Frontal cortex (tissue), 2 donors: ENCODE measurements around a stretch of chr18.

DNA sequence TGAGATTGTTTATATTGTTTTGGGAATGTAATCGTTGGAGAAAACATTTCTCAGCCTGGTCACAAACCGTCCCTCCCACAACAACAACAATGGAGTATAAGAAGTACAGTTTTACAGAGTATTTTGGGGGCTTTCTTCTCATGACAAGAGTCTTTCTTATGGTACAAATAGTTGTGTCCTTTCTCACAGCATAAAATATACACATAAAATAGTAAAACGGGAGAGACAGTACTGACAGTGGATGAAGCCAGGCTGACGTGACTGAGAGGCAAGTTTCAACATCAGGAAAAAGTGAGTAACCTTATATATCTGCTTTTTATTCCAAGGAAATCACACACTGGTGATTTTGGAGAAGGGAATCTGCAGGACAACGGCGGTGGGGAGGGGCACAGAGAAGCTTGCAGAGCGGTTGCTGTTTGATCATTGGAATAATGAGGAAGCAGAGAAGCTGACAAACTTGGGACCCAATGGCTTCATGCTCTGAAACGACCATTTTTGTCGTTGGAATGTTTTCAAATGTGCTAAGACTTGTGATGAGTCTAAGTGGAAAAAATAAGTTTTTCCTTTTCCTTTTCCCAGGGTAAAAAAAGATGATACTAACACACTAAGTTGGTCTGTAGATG lies 130.6 kb upstream of the ZNF236 start:
- RAMPAGE, long total RNA, result no peak

DNA sequence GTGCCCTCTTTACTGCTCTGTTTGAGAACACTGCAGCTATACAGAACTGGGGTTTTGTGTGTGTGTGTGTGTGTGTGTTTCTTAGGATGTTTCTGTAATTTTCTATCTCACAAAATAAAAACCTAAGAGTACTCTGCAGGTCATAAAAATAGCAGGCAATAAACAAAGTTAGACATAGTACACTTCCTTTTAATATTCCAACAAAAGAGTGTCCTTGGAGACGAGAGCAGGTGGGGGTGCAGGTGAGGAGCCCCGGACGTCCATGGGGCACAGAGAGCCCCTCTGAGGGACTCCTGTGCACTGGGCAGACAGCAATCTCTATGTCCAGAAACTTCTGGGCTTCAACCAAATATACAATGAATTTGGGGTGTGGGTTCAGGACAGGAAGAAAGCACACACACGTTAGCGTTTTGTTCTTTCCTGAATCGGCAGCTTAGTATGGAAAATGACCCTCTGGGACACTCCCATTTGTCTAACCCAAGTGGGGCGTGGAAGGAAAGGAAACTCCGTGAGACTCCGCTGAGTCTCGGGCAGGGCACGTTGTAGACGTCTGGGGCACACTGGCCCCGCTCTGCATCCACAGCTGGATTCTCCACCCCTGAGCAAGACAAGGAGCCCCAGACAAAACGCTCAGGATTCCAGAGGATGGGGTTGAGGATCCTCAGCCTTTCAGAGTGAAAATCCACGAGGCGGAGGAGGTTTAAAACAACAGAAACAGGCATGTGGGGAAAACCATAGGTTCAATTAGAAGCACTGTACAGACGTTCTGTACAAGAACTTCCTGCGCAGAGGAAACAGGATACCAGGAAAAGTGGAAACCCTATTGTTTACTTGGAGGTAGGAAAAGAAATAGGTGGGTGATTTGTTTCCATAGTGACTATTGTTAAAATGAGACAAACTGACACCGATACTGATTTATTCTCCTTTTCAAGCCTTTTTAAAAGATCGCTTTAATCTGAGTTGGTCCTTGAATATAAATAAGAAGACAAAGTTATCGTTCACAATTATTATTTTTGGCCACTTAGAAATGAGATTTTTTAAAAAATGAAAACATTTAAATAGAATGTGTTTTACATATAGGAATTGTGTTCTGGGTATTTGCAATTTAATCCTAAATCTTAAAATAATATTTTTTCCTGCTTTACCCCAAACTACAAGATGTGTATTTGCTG lies 125.0 kb upstream of the ZNF236 start:
- RAMPAGE, long total RNA, result no peak

DNA sequence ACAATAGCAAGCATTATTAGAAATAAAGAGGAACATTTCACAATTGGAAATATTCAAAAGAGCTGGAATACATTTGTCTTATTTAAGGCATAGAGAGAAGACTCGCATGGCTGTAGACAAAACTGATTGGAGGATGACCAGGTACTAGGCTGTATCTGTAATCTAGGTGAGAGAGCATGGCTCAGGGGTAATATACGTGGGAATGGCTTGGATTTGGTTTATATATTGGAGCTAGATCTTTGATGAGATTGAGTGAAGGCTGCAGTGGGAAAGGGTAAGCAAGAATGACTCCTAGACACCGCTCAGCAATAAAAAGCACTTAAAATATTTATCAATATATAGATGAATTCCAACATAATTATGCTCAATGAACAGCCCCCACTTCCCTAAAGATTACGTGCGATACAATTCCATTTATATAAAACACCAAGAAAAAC lies 1.4 kb upstream of the ZNF236 start:
- RAMPAGE, long total RNA, result no peak

- RAMPAGE, long total RNA, result no peak
Observed at GRCh38 chr18:76978538-76979463, 153.8 kb downstream of the MBP start.

DNA sequence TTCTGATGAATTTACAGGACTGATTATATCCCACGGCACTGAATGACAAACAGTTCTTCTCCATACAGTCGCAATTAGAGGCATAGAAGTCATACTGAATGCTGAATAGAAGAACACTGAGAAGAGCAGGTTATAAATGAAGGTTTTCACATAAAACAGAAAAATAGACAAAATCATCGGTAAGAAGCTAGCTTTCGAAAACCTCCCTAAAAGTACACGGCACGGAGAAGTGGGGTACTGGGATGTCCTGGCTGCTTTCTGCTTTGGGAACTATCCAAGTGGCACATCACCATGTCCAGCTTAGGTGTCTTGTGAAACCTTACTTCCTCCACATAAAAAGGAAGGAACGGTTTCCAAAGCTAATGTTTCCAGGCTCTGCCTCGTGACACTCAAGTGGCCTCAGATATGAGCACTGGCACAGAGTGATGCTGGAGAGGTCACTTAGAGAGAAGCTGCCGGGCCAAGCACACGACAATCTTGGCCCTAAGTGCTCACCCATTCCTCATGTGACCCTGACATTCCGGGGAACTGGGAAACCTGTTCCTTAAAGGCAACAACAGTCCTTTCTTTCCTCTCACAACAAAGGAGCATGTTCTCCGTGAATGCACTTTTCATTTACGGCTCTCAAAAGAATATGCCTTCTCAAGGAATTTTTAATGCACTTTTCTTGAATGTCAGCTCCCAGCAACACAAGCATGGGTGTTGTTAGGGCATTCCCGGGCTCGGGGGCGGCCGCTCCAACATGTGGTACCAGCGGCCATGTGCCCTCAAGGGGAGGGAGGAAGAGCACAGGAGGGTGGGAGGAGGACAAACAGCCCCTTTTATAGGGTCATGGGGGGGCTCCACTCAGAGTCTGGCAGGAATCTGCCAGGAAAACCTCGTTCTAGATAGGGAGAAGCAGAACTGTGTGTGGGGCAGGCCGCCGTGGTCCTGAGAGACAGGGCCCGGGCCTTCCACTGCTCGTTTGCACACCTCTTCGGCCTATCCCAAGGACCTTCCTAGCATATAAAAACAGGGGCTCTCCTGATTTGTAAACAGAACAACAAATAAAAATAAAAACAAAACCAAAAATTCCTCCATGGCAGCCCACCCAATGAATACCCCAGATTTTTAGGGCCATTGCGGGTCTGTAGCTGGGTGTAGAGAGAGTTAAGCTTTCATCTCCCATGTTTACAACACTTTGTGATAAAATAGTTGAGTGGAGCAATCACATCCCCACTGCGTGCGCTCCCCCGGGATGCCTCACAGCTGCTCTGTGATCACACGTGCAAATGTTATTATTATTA lies 118.6 kb downstream of the MBP start:
- RAMPAGE, long total RNA, result no peak

- RAMPAGE, long total RNA, result no peak
Observed at GRCh38 chr18:77062153-77063173, 70.1 kb downstream of the MBP start.

GRCh38 chr18:77064760-77065412 lies 67.7 kb downstream of the MBP start:
- RAMPAGE, long total RNA, result no peak

DNA sequence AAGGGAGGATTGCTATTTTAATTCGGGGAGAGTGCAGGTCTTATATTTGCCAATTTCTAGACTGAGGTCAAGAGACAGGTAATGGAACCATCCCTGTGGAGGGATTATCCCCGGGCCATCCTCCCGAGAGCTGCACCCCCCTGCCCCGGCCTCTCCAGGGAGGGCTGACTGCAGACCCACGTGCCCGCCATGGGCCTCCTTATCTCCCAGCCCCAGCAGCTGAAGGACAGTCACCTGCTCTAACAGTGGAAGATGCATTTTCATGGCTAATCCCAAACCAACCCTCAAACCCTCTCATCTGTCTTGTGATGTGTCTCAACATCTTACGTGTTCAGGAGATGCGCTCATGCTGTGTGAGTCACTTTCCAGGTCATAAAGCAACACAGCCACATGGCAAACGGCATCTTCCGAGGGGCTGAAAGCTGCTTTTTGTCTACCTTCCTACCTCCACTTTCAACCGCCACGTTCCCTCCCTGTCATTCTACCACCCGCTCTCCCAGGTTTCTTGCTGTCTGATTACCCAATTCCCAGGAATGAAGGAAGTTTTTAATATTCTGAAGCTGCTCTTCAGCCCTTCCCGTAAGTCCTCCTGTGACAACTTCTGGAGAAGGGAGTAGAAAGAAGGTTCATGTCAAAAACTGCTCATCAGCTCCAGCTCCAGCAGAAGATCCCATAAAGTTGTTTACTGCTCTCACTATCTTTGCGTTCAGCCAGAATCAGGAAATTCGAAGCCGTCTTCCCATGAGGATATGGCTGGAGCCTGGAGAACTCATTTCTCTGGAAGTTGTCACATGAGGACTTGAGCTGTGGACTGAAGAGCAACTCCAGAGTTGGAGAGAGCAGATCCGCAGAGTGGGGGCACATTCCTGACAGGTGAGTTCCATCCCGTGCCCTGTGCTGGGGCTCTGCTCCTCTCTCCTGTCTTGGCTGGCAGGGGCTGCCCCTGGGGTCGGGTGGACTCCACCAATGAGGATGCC lies 54.4 kb downstream of the MBP start:
- RAMPAGE, long total RNA, result no peak

DNA sequence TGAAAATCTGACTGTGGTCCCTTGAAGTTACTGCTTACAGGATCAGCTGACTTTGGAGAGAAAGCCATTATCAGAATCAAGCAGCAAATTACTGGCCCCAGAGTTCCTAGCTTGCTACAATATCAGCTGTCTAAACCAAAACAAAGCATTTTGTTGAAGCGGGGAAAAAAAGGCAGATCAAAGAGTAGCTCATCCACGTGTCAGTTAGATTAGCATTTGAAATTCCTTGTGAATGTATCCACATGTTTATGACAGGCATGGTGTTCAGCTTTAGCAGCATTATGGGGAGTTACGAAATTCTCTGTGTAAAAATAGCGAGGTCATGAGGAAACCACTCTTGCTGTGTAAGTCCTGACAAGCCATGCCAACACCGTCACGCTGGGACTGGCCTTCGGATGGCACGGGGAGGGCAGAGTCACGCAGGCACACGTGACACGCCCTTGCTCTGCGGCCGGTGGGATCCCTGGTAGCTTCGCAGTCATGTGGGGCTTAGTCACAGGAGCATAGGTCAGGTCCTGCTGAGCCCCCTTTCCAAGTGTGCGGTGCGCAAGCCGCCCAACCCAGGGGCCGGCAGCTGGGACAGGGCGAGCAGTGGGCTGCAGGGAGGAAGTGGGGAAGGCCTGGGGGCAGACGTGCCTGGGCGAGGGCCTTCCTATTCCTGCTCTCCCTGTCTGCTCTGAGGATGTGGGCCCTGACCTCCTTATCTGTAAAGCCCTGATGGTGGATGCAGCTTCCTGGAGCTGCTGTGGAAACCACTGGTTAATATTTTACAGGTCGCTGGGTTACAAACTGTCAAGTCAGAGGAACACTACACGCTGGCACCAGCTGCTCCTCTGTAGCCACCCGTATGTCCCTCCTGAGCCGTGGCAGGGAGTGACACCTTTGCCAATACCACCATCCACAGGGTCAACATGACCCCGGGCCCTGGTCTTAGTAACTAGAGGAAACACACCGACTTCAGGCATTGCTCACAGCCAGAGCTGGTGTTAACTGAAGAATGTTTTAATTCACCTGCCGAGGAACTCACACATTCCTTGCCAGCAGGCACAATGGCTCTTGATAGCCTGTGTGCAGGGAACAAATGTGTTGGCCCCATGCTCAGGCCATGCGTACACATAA lies 18.0 kb downstream of the MBP start:
- RAMPAGE, long total RNA, result no peak

DNA sequence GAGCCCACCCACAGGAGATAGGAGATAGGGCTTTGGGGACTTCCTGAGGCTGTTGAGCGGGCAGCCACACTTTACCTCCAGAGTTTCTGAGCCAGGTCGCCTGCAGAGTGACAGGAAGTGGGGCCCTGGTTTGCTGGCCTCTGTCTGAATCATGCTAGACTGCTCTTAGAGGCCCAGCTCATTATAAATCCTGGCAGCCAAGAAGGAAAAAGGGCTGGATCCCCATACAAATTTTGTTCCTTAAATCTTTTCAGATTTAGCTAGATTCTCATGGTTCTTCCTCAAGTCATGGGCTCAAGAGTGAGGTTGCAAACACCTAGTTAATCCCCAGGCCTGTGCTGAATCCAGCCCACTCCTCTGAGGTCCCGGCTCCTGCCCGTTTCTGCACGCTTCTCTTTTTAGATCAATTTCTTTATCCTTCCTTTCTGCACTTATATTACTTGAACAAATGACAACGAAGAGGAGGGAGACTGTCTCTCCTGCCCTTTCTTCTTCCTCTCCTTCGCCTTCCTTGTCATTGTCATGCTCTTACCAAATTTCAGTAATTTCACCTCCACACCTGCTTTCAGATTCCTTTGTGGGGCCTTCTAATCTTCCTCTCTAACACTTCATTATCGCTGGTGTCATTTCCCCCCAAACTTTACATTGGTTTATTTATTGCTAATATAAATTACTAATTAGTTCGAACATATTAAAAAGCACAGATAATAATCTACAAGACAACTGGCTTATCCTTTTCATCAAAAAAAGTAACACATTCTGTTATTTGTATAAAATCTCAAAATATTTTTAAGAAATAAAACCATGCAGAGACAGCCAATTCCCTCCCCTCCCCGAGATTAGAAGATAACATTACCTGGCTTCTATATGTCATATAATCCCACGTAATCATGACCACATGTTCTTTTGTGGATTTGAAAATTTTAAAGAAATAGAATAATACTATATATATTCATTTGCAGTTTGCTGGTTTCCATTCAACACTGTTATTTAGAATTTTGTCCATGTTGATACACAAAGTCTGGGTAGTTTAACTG lies 7.6 kb downstream of the MBP start:
- RAMPAGE, long total RNA, result no peak

DNA sequence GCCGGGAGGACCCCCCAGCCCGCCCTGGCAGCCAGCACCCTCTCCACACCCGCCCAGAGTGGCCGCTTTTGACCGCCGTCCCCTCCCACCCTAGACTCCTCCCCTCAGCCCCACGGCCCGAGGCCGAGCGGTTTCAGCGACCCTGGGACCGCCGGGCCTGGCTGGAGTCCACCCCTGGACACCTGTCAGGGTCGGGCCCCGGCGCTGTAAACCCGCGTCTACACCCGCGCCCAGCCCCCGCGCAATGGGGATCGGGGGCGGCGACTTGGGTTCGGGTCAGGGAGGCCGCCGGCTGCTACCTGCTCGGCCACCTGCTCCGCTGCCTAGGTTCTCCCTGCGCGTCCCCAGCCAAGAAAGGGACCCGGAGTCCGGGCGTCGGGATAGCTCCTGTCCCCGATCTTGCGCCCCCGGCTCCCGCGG lies 515 bp downstream of the MBP start:
- RAMPAGE, long total RNA, result no peak

DNA sequence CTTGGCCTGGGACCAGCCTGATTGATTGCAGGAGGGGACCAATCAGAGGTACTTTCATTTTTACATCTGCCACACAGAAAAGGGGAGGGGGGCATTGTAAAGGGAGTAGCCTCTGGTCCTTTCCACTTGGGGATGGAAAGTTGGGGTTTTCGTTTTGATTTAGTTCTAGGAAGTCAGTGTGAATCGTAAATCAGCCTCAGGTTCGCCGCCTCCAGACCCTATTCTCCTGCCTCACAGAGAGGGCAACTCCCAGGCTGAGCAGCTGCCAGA lies 372.5 kb downstream of the GALR1 start:
- RAMPAGE, long total RNA, result no peak

GRCh38 chr18:78406646-78406977 lies 573.0 kb upstream of the SALL3 start:
- RAMPAGE, long total RNA, result no peak

GRCh38 chr18:79200615-79200823 lies 131.3 kb downstream of the ATP9B start:
- RAMPAGE, long total RNA, result no peak

GRCh38 chr18:79245350-79246107 lies 150.2 kb upstream of the NFATC1 start:
- RAMPAGE, long total RNA, result no peak

GRCh38 chr18:79396677-79396983 lies 900 bp downstream of the NFATC1 start:
- RAMPAGE, long total RNA, result no peak

DNA sequence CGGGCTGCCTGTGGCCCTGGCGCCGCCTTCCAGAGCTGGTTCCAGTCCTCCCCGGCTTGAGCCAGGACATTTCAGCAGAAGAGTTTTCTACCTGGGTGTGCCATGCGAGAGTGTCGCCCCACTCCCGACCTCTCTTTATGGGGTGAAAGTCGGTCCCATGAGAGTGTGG lies 5.7 kb downstream of the NFATC1 start:
- RAMPAGE, long total RNA, result no peak

GRCh38 chr18:79402350-79403091 lies 6.8 kb downstream of the NFATC1 start:
- RAMPAGE, long total RNA, result no peak

GRCh38 chr18:79432227-79432723 lies 36.5 kb downstream of the NFATC1 start:
- RAMPAGE, long total RNA, result no peak

DNA sequence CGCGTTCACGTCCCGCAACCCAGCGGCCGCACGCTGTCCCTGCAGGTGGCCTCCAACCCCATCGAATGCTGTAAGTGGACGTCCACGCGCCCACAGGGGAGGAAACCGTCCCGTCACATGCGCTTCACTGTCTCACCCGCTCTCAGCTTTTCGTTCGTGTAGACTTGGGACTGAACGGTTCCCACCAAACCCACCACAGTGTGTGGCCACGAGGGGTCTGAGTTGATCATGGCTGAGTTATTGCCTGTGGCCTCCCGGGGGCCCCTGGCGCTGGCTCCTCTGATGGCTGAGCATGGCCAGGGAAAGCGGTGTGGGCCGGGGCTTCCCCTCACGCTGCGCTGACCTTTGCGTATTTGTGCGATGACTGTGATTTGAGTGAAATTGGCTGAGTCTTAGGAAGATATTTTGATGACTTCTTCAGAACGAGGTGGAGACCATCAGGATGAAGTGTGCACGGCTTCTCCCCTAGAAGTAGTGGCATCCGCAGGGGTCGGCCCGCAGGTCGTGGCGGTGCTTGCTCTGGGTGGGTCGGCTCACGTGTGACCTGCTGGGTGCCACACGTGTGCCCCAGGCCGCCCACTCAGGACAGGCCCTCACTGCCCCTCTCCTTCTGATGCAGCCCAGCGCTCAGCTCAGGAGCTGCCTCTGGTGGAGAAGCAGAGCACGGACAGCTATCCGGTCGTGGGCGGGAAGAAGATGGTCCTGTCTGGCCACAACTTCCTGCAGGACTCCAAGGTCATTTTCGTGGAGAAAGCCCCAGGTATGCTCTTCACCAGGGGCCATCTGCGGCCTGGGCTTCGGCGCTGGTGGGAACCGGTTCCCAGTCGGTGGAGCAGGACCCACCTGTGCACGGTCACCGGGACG lies 55.6 kb downstream of the NFATC1 start:
- RAMPAGE, long total RNA, result no peak